Mesenteric fat pad (tissue), 1 donor: ENCODE results near the genes GPD1L and CNOT10.

GRCh38 chr3:31635833-31636416 is 103.2 kb downstream of the STT3B start:
- PRO-cap, result no peak

- PRO-cap, result no peak
Observed at GRCh38 chr3:31636417-31637626, 104.1 kb downstream of the STT3B start.

DNA sequence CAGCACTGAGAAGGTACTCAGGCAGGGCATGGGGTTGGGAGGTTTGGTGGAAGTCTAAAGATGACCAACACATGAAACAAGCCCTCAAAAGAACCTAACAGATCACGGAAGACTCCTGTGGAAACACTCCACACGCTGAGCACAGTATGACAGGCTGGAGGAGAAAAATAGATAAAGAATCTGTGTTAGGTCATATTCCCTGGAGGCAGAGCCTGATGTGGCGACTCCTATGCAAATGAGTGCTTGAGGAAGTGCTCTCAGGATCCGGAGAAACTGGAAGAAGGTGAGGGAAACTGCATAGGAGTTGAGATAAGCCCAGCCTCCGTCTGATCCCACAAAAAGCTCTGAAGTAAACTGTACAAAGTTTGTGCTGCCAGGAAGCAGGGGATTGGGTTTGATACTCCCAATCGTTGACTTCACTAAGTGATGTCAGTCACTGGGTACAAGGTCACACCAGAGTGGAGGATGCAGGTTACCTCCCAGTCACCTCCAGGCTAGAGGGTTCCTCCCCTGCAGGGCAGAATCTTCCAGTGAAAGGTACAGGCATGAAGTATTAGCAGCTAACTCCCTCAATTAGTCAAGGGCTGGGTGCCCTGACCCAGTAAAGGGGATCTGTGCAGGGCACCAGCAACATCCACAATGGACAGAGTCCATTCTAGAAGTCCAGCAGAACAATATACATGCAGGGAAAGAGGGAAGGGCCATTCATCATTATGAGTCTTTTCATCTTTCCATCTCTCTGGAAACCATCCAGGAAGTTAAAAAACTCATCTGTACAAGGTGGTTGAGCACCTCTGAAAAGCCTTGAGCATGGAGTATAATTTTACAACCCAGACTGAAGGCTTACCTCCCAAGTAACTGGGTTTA is 33.3 kb downstream of the OSBPL10 start:
- PRO-cap, result no peak

DNA sequence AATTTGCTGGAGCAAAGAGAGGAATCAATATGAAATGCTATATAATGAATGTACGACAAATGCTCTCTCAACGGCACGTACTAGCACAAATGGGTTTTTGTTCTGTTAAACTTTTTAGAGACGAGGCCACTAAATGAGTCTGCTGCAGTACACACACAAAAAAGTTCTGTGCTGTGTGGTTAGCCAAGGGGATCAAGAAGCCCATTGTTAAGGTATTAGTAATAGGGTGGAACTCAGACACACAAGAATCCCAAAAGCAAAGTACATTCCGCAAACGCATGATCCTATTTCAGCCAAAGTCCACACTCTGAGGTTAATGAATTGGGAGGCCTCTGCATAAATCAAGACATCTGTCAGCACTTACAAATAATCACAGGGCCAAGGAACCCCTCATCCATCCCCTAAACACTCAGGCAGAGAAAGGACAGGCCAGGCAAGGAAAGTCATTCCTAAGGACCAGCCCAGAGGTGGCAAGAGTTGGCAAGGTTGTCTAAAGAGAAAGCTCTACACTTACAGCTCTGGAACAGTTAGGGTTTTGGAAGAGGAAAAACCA is 12.1 kb downstream of the OSBPL10 start:
- PRO-cap, result no peak

GRCh38 chr3:32106031-32106790 is at the start of gene GPD1L:
Gene GPD1L, plus strand, starts transcription at chr3:32106620.
- PRO-cap, result no peak

GRCh38 chr3:32109348-32109866 is 3.0 kb downstream of the GPD1L start:
- PRO-cap, result no peak

GRCh38 chr3:32114326-32115187 is 8.1 kb downstream of the GPD1L start:
- PRO-cap, result no peak

- PRO-cap, result no peak
Observed at GRCh38 chr3:32201106-32201773, 37.2 kb upstream of the CMTM8 start.

DNA sequence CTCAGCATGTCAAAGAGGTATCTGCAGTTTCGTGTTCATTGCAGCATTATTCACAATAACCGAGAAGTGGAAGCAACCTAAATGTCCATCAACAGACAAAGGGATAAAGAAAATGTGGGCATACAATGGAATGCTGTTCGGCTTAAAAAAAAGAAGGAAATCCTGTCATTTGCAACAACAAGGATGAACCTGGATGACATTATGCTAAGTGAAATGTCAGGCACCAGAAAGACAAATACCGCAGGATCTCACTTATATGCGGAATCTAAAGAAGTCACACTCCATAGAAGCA is 11.6 kb upstream of the CMTM7 start:
- PRO-cap, result no peak

- PRO-cap, result no peak
Observed at GRCh38 chr3:32455999-32456627, 46.5 kb downstream of the CMTM6 start.

GRCh38 chr3:32459822-32460995 is 42.4 kb downstream of the CMTM6 start:
- PRO-cap, result no peak

- PRO-cap, result no peak
Observed at GRCh38 chr3:32484306-32485034, 18.2 kb downstream of the CMTM6 start.

DNA sequence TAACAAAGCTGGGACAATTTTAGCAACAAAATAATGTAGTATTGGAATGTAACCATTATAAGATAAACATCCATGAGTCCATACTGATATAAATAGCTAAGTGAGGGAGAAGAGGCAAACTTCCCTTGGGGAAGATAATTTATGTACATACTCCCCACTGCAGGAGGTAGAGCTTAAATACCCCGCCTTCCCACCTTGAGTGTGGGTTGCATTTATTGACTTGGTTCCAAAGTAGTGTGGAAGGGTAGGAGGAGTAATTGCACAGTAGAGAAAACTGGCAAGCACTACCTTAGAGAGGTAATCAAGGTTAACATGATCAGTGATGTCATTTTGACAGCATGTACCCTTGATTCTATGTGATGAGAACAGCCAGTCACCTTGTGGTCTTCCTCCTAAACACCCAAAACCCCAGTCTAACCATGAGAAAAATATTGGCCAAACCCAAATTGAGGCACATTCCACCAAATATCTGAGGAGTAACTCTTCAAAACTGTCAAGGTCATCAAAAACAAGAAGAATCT is 924 bp upstream of the CNOT10 start:
- PRO-cap, result no peak

GRCh38 chr3:32684616-32685996 is at the start of gene CNOT10:
Gene CNOT10, plus strand, starts transcription at chr3:32685188.
- PRO-cap, result bidirectional peak, plus-strand start at chr3:32685224, minus-strand start at chr3:32685053

DNA sequence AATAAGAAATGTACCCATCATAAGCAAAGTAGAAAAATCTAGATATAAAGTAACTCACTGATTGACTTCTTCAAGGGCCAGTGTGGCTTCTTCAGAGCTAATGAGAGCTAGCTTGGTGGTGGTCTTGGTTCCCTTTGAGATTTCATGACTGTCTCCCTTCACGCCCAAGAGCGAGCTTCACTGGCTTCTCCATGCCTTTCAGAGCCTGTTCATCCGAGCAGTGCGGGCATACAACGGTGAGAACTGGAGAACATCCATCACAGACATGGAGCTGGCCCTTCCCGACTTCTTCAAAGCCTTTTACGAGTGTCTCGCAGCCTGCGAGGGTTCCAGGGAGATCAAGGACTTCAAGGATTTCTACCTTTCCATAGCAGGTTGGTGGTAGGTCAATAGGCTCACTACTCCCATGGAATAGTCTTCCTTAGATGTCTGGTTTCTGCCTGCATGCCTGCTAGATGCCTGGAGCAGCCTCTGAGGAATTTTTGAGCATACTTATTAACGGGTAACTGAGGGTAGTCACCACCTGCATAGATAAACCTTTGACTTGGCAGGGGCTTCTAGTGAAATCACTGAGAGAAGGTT is 10.5 kb downstream of the CRTAP start:
- PRO-cap, result no peak

DNA sequence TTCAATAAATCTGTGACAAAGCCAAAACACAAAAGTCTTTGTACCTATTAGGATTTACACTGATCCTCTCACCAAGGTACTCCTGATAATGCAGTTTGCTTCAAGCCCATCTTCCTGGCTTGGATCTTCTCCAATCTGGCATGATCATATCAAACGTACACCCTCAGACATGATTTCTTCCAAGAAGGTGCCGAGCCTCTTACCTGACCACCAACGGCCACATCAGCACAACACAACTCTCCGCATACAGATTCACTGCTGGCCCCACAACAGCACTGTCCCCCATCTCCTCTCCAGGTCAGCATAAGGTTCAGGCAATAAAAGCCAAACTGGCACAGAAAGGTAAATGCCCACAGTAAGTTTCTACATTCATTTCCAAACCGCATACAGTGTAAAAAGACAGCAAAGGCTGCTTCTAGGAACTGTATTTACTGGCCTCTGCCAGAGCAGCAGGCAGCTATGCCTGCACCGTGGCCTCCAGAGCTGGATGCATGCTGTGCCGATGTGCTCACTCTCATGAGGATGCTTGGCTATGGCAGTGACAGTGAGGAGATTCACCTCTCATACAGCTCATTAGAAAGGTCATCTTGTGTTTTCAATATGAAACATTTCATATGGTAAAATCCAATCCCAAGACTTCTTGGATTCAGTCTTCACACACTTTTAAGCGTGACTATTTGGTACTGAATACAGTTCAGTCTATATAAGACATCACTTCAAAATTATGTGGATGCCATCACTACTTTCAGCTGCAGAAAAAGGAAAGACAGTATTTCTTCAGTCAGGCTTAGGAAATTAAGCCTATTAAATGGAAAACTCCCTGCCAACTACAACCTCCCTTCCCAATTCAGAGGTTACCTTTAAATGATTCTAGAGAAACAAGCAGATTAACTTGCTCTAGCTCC is 50.3 kb downstream of the UBP1 start:
- PRO-cap, result no peak

DNA sequence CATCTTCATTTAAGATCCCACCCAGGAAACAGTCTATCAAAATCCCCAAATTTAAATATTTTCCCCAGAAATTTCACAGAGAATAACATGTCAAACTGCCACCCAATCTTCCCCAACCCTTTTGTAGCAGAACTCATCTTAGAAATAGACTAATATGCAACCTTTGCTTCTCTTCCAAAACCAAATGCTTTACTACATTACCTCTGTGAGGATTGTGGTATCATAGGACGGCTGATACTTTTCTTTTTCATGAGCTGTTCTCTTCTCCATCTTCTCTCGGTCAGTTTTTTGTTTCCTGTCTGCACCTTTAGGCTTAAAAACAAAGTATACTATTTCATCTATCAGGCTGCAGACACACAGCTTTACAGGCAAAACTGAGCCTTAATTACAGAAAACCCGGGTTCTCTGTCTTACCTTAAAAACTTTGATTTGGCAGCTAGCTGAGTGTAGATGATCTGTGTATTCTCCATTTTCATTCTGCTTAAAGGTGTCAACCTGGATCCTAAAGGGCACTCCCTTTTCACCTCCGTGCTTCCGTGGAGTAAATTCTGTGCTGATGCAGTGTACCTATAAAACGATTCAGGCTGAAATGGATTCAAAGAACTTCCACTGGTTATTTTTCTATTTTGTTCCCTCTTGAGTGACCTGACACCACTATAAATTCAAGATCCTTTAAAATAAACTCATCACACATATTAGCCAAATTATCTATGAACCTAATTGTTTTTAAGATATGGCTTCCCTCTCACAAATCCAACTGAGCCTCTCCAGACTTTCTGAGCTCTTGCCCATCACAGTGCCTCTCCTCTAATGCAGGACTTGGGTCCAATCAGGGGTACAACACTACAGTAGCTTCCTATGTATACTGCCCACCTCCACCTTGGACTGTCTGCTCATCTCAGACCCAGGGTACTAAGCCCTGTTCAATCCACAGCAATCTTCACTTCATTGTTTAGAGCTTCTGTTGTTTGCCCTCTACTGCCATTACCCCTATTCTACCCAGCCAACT is 30.9 kb downstream of the UBP1 start:
- PRO-cap, result no peak

GRCh38 chr3:33428605-33429099 is 11.6 kb downstream of the UBP1 start:
- PRO-cap, result no peak

GRCh38 chr3:33546693-33547478 is 106.7 kb upstream of the UBP1 start:
- PRO-cap, result no peak

DNA sequence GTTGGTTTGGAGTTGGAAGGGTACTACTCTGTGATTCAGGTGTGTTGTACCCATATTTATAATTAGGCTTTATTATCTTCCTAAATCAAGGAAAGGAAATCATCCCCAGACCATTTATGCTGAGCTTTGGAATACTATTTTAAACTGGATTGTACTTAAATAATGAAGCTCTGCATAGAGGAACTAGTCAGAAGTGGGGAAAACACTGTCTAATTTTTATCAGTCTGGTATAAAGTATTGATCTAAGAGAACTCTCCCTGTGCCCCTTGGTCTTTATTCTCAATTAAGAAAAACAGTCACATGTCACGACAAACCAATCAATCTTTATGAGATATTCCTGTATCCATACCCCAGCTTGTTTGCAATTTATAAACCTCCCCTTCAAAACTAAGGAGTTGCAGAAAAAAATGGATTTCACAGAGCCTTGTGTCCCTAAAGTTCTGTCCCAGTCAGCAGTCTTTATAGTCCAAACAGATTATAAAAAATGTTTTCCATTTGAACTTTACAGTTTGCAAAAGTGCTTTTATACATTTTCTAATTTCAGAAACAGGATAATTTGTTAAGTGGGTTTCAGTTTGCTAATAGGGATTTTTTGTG is 70.3 kb downstream of the PDCD6IP start:
- PRO-cap, result no peak